Umbilical cord (tissue), 2 donors: ENCODE measurements around a stretch of chr9.

GRCh38 chr9:133238120-133239057 lies 29.3 kb upstream of the OBP2B start:
- RAMPAGE, long total RNA: no peak

DNA sequence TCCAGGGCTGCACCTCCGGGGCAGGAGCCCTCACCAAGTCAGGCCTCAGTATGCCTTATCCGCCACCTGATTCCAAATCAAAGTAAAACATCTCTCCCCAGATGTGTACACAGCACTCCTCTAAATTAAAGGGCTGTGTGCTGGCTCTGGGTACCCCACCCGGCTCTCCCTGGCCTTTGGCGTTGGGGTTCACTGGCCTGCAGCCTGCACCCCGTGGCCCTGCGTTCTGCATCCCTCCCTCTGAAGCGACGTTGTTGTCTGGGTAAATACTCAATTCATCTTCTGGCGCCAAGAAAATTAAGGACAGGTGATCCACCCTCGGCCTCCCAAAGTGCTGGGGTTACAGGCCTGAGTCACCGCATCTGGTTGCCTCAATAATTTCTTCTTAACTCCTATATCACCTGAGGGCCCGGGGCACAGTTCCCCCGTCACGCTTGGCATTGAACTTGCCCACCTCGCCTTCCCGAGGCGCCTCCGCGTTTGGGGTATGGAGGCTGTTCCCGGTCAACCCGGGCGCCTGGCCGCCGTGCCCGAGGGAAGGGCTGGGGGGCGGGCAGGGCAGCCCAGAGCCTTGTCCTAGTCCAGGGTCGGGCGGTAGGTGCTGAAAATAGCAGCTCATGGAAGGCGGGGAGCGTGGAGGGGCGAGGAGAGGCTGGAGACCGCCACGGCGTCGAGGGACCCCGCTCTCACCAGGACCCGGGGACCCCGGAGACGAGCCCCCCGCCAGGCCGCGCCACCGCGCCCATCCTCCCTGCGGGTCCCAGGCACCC lies 61.6 kb downstream of the SURF6 start:
- RAMPAGE, long total RNA: no peak

GRCh38 chr9:133275379-133276290 lies 60.4 kb downstream of the SURF6 start:
- RAMPAGE, long total RNA: no peak

DNA sequence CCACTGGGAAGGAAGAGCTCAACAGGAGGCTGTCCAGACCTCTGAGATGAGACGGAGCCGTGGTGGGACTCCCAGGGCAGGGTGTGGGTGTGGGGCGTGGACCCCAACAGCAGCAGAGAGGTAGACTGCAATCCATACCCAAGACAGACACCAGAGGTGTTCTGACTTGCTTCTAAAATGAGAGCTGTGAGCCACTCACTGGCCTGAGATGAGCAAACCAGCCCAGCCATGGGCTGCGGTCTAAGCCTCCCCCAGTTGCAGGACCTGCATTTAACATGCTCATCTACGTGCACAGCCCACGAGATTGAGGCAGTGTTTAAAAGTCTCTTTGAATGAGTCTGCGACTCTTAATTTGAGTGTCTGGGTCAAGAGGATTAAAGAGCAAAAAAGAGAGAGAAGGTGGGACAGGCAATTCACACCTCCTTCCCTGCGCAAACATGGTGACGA lies 6.0 kb downstream of the SURF4 start:
- RAMPAGE, long total RNA: no peak

DNA sequence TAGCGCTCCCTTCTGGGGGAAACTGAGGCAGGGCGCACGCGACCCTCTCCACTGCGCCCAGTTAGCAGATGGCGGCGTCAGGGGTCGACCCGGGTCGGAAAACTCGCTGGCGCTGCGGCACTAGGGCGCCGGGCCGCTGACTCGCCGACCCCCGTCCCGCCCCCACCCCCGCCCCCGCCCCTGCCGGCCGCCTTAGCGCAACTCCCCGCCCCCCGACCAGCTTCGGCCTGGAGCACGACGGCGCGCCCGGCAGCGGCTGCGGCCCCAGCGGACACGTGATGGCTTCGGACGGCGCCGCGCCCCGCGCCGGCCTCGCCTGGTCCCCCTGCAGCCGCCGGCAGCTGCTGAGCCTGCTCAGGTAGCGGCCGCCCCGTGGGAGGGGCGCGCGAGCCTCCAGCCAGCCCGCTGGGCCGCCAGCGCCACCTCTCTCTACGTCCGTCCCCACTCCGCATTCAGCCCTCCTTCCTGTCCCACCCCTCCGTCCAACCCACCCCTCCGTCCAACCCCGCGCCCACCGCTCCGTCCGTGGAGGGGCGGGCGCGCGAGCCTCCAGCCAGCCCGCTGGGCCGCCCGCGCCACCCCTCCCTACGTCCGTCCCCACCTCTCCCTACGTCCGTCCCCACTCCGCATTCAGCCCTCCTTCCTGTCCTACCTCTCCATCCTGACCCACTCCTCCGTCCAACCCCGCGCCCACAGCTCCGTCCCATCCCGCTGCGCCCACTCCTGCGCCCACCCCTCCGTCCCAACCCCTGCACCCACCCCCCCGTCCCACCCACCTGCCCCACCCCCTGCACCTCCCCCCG lies 6.4 kb downstream of the ADAMTS13 start:
- RAMPAGE, long total RNA: no peak

DNA sequence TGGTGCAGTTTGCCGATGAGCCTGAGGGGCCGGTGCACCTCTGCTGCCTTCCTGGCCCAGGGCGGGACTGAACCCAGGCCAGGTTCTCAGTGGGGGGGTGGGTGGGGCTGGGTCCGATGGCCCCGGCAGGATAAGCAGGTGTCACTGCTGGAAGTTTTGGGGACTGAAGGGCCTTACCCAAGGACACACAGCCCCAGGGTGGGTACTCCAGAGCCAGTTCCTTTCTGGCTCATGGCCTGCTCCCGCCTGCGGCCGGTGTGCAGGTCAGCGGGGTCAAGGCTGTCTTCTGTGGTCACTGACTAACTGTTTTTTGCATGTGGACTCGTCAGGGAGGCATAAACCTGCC lies 18.4 kb downstream of the MYMK start:
- RAMPAGE, long total RNA: no peak

DNA sequence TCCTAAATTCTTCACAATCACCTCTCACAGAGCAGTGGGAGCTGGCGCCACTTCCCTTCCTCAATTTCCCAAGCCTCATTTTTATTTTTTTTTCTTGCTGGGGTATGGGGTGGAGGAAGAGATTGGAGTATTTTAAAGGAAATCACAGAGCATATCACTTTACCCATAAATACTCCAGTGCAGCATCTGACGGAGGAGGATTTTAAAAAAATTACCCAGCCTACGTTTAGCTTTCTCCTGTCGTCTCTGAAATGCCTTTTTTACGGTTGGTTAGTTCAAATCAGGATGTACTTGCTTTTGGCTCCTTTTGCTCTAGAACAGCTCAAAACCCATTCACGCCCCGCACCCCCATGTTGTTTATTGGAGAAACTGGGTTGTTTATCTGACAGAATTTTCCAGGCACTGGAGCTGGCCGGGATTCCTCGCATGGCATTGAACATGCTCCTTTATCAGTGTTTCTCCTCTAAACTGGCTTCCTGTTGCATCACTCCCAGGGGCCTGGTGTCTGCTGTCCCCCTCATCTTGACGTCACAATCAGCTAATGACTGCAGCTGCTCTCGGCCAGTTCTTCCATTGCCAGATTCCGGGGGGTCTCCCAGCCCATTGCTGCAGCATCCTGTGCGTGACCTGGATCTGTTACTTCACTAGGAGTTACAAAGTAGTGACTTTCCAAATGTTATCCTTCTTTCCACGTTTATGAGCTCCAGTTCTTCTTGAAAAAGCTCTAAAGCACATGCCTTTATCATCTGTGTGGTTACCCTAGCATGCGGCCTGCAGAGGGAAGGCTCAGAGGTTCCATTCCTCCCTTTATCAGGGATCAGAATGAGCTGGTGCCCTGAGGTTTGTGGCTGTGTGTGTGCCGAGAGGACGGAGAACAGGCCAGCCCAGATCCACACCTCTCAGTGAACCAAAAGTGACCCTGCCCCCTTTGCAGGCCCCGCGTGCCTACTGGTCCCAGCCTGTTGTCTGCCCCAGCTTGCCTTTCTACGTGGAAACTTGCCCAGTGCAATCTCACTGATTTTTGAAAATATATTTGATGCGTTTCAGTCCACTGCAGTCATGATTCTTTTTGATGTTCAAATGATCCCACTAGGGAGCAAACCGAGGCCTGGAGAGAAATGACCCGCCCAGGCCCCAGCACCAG lies 27.5 kb downstream of the FAM163B start:
- RAMPAGE, long total RNA: no peak

DNA sequence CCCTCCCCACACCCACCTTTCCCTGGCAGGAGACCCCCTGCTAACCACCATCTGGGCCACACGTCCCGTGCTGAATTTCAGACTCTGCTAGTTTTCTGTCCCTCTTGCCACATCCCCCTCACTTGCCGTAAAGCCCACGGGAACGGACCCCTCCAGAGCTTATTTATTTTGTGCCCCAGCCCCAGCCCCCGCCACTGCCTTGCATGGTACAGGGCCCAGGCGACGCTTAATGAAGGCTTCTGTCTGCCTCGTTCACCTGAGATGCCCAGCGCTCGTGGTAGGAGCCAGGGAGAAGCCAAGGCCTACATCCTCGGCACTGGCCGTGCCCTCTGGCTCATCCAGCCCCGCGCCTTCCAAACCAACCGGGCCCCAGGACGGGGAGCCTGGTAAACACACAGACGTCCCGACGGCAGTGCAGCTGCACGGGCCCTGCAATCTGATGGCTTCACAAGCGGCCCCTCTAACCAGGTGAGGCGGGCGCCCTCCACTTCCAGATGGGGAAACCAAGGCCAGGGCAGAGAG lies 23.8 kb downstream of the FAM163B start:
- RAMPAGE, long total RNA: no peak

DNA sequence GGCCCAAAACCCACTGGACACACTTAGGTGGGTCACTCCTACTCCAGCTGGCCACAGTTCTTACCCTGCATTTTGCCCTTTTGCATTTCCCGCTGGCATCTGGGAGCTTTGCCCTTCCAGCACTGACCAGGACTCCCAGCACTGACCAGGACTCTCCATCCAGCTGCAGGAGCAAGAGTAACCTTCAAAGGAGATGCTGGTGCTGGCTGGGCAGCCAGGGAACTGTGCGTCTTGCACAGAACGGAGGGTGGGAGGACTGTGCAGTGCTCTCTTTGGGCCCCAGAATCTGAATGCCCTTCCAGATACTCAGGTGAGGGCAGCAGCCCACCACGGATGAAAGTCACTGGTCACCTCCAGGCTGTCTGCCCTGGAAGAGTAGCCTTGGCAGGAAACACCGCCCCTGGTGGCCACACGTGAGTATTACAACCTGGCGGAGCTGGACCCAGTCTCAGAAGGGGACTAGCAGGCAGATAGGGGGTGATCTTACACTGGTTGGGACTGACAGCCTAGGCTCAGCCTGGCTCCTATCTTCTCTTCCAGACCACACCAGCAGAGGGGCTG lies 4.7 kb upstream of the SARDH start:
- RAMPAGE, long total RNA: no peak

DNA sequence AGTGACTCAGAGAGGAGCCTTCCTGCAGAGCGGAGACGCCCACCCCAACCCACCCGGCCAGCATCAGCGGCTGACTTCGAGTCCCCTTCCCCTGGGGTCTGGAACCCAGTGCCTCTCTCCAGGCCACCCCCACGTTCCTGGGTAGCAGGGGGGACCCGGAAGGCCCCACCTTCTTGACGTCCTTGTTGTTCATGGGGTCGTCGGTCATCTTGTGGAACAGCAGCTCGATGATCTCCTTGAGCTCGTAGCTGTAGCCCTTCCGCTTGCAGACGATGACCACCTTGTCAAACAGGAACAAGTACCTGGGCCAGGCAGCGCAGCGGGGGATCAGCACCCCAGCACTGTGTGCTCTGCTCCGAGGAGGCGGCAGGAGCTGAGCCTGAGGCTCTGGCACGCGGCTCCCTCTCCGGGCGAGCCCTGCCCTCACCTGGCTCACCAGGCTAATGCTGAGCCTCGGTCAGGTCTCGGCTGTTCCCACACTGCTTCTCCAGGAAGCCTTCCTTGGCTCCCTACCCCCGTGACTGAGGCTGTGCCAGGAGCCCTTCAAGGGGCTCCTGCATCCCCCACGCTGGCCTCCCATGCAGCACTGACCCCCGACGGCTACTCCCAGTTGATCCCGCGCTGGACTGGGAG lies 50.1 kb upstream of the SARDH start:
- RAMPAGE, long total RNA: no peak

DNA sequence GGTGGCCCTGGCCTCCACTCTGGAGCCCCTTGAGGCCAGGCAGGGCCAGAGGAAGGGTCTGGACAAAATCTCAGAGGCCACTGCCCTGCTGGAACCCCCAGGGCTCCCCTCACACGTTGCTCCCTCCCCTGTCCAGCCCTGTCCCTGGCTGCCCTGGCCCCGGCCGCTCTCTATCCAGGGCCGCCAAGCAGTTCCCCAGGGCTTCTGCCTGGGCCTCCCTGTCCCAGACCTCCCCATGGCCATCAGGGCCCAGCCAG lies 108.2 kb upstream of the SARDH start:
- RAMPAGE, long total RNA: no peak

GRCh38 chr9:133963234-133963601 lies 28.9 kb downstream of the VAV2 start:
- RAMPAGE, long total RNA: no peak

GRCh38 chr9:134129336-134129808 lies 6.5 kb upstream of the WDR5 start:
- RAMPAGE, long total RNA: no peak

- RAMPAGE, long total RNA: no peak
Measured at GRCh38 chr9:134176739-134177567, 41.1 kb downstream of the WDR5 start.

GRCh38 chr9:134215591-134216341 lies 79.9 kb downstream of the WDR5 start:
- RAMPAGE, long total RNA: no peak

DNA sequence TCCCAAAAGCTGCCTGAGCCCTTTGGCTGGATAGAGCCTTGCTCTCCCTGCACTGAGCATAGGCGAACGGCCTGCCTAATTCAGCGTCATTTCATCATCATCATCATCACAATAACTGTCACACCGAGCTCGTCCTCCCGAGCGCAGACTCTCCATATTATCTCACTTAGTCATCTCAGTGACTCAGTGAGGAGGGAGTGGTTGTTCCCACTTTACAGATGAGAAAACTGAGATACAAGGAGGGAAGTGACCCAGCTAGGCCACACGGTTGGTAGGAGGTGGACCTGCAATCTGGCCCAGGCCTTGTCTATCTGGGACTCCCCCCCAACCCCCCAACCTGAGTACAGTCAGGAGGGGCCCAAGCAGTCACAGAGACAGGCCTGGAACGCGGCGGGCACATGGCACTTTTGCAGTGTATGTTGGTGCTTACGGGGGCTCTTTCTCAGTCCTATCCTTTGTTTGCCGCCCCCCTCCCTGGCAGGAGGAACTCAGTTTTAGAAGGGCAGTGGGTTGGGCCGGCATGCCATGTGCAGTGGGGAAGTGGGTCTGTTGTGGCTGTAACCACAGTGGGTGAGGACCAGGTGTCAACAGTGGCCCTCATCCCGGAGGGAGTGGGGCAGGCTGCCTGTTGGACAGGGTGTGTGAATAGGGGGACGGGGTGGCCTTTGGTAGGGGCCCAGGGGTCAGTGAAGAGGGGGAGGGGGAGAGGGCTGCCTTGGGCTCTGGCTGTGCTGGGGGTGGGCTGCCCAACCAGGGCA lies 1.8 kb upstream of the RXRA start:
- RAMPAGE, long total RNA: no peak

DNA sequence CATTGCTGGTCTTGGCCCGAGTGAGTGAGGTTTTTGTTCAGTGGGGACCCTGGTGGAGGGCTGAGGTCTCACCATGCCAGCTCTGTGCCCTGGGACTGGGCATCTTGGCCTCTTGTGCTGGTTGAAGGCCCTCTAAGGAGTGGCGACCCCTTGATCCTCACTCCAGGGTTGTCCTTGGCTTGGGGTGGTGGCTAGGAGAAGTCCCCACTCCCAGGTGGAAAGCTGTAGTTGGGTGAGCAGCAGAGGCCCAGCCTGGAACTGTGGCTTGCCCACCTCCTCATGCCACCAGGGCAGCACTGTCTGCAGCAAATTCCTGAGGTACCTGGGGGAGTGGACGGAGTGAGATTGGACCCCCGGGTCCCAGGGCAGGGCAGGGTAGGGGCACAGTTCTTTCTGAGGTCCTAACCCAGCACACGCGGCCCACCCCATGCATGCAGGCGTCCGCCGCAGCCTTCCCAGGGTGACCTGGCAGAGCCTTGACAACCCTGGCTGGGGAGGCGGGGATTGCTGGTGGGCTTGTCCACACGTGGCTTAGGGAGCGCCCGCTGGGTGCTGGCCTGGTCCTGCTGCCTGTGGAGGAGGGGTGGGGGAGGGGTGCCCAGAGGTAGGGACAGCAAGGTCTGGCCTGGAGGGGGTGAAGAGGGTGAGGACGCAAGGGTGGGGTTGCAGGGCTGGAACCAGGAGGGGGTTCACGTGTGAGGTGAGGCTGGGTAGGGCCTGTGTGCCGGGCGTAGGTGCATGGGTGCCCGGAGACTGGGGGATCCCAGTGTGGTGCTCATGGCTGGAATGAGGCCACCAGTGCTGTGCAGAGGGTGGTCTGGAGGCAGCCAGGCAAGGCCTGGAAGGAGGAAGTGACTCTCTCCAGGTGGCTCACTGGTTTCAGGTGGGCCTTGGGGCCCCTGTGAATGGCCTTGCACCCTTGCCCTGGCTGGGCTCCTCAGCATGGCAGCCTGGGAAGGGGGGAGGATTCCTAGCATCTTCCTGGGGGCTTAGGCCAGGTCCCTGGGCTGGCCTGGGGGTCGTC lies 6.0 kb downstream of the RXRA start:
- RAMPAGE, long total RNA: no peak

DNA sequence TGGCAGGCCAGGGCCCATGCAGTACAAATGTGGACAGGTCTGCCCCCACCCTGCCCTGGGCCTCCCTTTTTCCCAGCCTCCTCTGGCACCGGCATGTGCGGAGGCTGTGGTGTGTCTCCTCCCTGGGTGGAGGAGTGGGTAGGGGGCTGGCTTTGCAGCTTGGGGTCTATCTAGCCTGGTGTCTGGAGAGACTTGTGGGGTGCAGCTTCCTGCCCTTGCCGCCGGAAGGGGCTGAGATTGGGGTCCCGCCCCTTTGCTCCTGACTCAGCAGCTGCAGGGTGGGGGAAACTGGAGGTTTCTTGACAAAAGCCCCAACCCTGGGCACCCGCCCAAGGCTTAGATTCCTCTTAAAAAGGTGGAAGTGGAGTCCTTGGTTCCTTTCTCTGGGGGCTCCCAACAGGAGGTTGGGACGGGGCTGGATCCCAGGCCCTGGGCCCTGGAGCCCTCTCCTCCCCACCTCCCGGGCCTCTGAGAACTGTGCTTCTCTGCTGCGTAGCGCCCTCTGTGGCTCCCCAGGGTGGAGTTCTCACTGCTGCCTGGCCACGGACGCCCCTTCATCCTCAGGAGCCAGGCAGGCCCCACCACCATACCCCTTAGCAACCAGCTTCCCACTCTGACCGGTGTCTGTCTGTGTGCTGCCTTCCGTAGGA lies 18.0 kb downstream of the RXRA start:
- RAMPAGE, long total RNA: no peak

DNA sequence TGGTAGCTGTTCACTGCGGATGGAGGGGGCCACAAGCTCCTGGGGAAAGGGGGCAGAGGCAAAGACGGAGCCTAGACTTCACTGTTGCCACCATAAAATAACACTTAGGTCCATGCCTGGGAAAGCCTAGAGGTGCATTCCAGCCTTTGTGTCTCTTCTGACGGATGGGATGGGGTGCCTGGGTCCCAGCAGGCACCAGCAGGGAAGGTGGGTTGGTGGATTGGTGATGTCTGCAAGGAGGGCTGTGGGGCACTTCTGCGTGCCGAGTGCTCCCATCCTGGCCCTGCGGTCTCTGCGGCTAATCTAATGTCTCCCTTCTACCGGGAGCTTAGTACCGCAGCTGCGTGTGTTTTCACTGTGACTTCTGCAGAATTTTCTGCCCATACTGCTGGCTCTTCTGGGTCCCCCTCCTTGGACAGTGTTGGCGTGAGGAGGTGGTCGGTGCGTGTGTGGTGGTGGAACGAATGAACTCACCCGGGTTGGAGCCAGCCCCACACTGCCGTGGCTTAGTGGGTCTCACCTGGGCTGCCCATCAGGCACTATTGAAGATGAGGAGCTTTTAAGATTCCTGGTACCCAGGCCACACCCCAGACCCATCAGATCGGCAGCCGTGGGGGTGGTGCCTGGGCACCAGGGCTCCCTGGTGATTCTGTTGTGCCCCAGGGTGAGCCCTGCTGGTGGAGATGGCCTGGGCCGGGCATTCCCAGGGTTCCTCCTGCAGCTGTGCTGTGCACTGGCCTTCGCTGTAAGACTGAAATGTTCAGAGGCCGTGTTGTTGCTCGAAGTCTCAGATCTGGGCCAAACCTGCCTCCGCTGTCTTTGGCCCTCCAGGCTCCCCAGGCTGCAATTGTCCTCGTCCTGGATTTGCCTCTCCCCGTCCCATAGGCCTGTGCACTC lies 28.0 kb downstream of the RXRA start:
- RAMPAGE, long total RNA: no peak

GRCh38 chr9:134371625-134372297 lies 45.5 kb downstream of the RXRA start:
- RAMPAGE, long total RNA: no peak